HTERT-HM (cell line): ENCODE results near the genes PLD1 and FNDC3B.

GRCh38 chr3:171776001-171776468 is 34.2 kb downstream of the PLD1 start:
- RRBS: no CpG with 5 or more reads among the region's 7 CpGs

GRCh38 chr3:171809824-171810905 is at the start of gene PLD1:
Gene PLD1, minus strand, starts transcription at chr3:171810483.
- RRBS: 2% methylated on average over 15 of the region's 96 CpGs

- RRBS: 1% methylated on average over 16 of the region's 64 CpGs
Observed at GRCh38 chr3:172039049-172040014, at the start of gene FNDC3B. Gene FNDC3B, plus strand, starts transcription at chr3:172039578.

- RRBS: no CpG with 5 or more reads among the region's 9 CpGs
Observed at GRCh38 chr3:172098440-172099298, 59.3 kb downstream of the FNDC3B start.

DNA sequence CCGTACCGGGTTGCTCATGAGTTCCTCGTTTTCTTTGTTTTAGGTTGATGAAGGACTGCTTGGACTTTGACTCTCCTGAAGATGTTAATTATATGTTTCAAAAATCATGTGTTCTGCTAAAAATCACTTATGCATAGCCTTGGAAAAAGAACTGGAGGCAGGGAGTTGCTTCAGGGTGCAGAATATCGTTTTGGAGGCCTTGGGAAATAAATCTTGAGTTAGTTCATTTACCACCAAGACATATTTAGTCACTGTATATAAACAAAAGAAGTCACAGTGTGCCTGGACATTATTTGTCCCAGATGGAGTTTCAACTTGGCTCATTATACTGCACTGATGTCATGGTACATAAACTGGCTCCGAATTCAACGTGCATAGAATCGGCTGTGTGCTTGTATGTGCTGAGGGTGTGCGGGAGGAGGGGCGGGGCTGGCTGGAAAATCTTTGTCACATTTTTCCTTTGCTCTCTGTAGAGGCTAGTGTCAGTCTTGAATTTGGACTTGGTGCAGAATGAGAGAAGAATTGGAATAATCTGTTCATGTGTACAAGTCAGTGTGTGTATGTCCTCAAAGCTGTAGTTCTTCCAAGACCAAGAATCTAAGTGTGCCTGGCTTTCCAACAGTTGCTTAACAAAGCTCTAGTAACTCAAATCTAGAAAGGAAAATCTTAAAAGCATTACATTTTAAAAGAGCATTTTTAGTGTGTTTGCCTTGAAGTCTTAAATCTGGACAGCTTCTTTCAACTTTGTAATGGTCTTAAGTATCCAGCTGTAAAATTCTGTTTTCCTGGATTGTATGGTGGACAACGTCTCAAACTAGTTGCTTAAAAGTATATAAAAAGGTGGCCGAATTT is 86.7 kb downstream of the FNDC3B start:
- RRBS: no CpG with 5 or more reads among the region's 11 CpGs

GRCh38 chr3:172130330-172131003 is 91.1 kb downstream of the FNDC3B start:
- RRBS: 34% methylated on average over 4 of the region's 11 CpGs

- RRBS: no CpG with 5 or more reads among the region's 4 CpGs
Observed at GRCh38 chr3:172136879-172137492, 97.6 kb downstream of the FNDC3B start.

- RRBS: no CpG with 5 or more reads among the region's 2 CpGs
Observed at GRCh38 chr3:172155044-172155671, 115.8 kb downstream of the FNDC3B start.

- RRBS: no CpG with 5 or more reads among the region's 2 CpGs
Observed at GRCh38 chr3:172176195-172176917, 137.0 kb downstream of the FNDC3B start.

DNA sequence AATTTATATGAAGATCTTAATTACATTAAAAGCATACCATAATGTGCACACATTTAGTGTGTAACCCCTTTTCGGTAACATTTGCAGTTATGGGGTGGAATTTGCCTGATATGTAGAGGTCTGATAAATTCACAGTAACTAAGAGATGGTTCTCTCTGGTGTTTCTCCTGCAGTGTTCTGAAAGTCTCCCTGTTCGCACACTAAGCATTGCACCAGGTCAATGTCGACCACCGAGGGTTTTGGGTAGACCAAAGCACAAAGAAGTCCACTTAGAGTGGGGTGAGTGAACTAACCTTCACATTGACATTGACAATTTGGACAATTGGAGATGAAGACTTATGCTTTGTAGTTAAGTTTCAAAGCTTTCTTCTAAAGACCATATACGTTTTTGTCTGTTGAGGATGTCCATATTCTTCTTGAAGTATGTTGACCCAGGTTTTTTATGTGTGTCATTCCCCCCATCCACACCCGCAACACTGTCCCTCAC is 105.4 kb downstream of the GHSR start:
- RRBS: no CpG with 5 or more reads among the region's 6 CpGs

DNA sequence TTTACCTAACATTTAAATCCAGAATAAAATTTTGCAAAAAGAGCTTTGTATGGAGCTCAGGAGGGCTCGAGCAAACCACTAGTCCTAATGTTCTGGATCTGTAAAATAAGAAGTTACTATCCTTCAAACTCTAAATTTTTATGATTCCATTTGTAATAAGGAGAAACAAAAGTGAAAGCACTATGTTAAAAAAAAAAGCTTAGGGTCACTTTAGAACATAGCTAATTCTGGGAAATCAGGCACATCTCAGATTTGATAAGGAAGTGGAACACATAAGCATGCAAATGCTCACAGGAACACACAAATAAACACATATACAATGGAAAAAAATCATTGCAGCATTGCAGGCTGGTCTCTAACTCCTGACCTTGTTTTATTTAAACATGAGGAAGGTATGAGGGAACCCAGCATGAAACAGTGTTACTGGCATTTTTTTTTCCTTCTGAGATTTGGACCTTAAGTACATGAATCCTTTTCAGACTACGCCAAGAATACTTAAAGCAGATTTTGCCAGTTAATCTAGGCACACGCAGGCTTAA is 63.2 kb upstream of the TNFSF10 start:
- RRBS: no CpG with 5 or more reads among the region's 3 CpGs

GRCh38 chr3:172592121-172592692 is 69.0 kb upstream of the TNFSF10 start:
- RRBS: no CpG with 5 or more reads among the region's 10 CpGs

DNA sequence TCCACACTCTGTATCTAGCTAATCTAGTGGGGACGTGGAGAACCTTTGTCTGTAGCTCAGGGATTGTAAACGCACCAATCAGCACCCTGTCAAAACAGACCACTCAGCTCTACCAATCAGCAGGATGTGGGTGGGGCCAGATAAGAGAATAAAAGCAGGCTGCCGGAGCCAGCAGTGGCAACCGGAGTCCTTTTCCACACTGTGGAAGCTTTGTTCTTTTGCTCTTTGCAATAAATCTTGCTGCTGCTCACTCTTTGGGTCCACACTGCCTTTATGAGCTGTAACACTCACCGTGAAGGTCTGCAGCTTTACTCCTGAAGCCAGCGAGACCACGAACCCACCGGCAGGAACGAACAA is 116.8 kb downstream of the ECT2 start:
- RRBS: no CpG with 5 or more reads among the region's 9 CpGs

DNA sequence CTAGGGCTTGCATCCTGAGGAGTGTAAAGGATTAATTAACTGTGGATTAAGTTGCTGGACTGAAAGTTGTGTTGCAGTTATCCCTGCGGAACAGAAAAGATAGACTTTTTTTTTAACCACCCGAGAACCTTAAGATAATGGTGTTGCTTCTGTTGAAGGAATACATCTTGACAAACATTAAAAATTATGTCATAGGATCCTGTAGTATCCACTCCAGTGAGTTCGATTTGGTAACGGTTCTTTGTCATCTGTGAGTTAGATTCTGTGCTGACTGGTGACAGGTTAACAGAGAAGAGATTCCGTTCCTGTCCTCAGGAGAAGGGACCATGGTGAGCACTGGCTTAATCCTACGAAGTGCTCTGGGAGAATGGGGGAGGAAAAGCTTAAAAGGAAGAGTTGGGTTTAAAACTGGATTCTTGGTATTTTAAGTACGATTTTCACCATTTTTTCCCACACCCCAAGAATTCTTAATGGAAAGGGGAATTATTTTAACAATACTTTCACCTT is 417.2 kb upstream of the NAALADL2 start:
- RRBS: no CpG with 5 or more reads among the region's 7 CpGs

GRCh38 chr3:176360511-176360893 is 836.8 kb downstream of the TBL1XR1 start:
- RRBS: no CpG with 5 or more reads among the region's 7 CpGs

- RRBS: no CpG with 5 or more reads among the region's 2 CpGs
Observed at GRCh38 chr3:176950721-176951055, 246.6 kb downstream of the TBL1XR1 start.

DNA sequence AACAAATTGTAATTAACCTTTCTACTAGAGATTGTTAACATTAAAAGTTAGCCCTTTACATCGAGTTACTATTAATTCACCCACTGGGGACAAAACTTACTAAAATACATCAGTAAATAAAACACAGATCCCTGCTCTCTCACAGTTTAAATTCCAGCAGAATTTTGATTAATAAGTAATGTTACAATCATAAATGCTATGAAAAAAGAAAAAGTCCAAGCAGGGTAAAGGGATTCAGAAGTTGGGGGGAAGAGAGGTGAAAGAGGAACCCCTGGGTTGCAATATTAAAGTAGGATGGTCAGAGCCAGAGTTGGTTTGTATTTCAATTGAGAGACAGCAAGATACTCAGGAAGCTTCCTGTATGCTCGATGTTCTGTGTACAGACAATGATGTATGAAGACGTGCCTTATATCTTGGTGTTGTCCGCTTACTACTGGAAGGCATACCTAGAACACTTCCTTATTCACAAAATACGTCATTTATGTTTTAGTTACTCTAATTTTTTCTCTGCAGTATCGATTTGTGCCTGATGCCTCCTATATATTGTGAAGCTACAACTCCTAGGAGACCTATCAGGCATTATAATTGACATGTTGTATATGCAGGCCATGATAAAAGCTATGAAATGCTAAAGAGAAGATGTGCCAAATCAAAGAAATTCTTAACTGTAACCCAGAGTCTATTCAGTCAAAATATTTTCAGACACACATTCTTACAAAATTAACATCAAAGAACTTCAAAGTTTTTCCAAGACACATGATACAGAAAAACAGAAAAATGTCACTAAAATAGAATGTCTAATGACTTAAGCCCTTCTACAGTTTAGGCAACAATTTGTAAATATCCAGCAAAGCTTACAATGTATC is 87.5 kb downstream of the TBL1XR1 start:
- RRBS: no CpG with 5 or more reads among the region's 6 CpGs

- RRBS: no CpG with 5 or more reads among the region's 7 CpGs
Observed at GRCh38 chr3:177185043-177185736, 12.1 kb downstream of the TBL1XR1 start.

DNA sequence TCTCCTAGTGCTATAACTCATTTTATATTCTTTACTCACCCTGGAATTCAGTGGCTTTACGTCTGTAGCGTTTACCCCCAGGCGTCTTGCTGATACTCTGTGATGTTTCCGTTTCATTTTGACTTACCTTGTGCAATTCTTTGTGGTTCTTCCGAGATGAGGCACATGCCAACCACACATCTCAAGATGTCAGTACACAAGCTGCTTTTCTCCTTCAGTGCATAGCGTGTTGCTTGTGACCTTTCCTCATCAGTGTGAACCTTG is 4.3 kb upstream of the TBL1XR1 start:
- RRBS: no CpG with 5 or more reads among the region's 6 CpGs